ENCODE measurements around a stretch of chr15.

DNA sequence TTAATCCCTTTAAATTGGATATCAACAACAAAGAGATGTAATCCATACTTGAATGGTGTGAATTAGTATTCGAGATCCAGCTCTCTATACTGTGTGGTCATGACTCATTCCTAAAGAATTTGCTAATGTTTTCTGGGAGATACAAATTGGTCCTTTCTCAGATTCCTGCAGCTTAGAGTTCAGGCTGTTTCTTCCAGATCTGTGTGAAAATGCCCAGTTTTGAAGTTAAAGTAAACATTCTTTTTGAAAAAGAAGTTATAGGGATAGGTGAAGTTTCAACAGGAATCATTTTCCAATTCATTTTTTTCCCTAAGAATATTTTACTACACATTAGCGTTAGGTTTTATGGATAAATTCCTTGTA is 20.7 kb upstream of the APH1B start:
- PRO-cap, 3 experiments = no peak in any of the 3 experiments
- RAMPAGE, long total RNA, 2 experiments = no peak in any of the 2 experiments
- RRBS = no CpG with 5 or more reads among the region's 2 CpGs

- PRO-cap, 3 experiments = no peak in any of the 3 experiments
- RAMPAGE, long total RNA, 2 experiments = no peak in any of the 2 experiments
- RRBS = no CpG with 5 or more reads among the region's 5 CpGs
Measured at GRCh38 chr15:63308021-63308813, 30.8 kb downstream of the APH1B start.

DNA sequence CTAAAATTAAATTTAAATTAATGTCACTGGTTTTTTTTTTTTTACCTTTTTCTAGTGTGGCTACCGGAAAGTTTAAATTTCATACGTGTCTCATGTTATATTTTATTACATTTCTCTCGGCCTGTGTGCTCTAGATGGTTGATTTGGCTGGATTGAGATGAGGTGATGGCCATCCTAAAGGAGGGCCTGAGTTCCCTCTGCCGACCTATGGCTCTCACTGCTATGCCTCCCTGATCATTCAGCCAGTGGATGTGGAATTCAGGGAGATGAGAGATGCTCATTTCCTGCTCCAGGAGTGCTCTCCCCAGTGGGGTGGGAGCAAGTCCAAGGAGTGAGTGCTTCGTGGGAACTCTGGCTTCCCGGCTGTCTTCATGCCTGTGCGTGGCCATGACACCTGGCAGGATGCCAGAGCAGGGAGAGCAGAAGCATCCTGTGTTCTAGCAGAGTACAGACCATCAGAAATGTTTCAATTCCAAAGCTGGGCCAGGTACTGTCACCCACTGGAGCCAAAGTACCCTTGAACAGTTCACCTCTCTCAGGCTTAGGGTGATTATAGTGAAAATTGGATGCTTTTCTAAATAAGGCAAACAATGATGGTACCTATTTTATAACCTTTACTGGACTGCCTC is 45.1 kb downstream of the APH1B start:
- PRO-cap, 3 experiments = no peak in any of the 3 experiments
- RAMPAGE, long total RNA, 2 experiments = no peak in any of the 2 experiments
- RRBS = no CpG with 5 or more reads among the region's 7 CpGs

DNA sequence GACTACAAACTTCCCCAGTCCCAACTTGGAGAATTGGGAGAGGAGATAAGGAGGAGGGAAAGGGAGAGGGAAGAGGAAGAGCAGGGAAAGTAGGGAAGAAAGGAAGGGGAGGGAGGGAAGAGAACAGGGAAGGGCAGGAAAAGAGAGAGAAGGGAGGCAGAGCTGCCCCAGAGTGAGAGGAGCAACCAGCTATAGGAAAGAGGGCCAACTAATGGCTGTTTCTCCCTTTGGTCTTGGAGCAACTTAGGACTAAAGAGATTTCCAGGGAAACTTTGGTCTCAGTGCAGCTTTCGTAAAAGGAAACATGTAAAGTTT is 1.5 kb downstream of the CA12 start:
- PRO-cap, 3 experiments = no peak in any of the 3 experiments
- RAMPAGE, long total RNA, 2 experiments = no peak in any of the 2 experiments
- RRBS = no CpG with 5 or more reads among the region's 1 CpG

GRCh38 chr15:63473901-63474571 is 30.4 kb upstream of the USP3 start:
- PRO-cap, 3 experiments = peak in 1 of 3 experiments; most common minus-strand start chr15:63474122 (in 1)
- RAMPAGE, long total RNA, 2 experiments = no peak in any of the 2 experiments
- RRBS = no CpG with 5 or more reads among the region's 4 CpGs

- PRO-cap, 3 experiments = no peak in any of the 3 experiments
- RAMPAGE, long total RNA, 2 experiments = no peak in any of the 2 experiments
- RRBS = no CpG with 5 or more reads among the region's 6 CpGs
Measured at GRCh38 chr15:63476138-63476791, 28.1 kb upstream of the USP3 start.

DNA sequence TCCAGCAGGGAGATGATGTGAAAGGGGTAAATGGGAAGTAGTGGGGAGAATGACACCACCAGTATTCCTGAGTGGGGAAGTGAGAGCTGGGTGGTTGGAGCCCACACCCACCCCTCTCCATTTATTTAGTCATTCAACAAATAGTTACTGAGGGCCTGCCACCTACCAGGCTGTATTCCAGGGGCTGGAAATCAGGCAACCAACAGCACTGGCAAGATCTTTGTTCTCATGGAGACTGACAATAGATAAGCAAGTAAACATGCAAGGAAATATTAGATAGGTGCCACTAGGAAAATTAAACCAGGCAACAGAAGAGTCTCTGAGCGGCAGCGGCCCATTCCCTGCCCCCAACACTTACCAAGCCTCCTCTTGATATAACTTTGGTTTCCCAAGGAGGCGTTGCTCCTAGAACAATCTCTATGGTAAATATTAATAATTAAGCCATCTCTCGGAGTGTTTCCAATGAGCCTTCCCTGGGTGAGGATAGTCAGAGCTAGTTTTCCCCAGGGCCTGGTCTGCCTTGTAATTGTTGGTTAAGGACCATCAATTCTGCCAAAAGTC is 3.6 kb upstream of the USP3 start:
- PRO-cap, 3 experiments = no peak in any of the 3 experiments
- RAMPAGE, long total RNA, 2 experiments = no peak in any of the 2 experiments
- RRBS = no CpG with 5 or more reads among the region's 4 CpGs

- PRO-cap, 3 experiments = no peak in any of the 3 experiments
- RAMPAGE, long total RNA, 2 experiments = no peak in any of the 2 experiments
- RRBS = no CpG with 5 or more reads among the region's 5 CpGs
Measured at GRCh38 chr15:63544128-63544963, 40.0 kb downstream of the USP3 start.

DNA sequence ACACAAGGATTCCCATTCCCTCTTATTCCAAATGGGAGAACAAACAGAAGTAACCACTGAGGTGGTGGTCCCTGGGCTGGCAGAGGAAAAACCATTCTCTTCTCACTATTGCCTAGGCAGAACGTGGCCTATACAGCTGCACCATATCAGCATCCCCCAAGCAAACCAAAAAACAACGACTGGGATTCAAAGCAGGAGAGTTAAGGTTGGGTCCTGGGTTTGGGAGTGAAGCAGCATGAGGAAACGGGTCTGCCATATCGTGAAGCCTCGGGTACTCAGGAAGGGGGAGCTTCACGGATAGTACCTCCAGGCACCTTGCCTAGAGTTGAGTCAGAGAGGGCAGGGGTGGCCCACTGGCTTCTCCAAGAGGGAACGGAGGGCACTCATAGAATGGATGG is 1.2 kb upstream of the FBXL22 start:
- PRO-cap, 3 experiments = no peak in any of the 3 experiments
- RAMPAGE, long total RNA, 2 experiments = no peak in any of the 2 experiments
- RRBS = no CpG with 5 or more reads among the region's 7 CpGs

- PRO-cap, 3 experiments = peak in 3 of 3 experiments; most common minus-strand start chr15:63601645 (in 3)
- RAMPAGE, long total RNA, 2 experiments = no peak in any of the 2 experiments
- RRBS = no CpG with 5 or more reads among the region's 24 CpGs
Measured at GRCh38 chr15:63601487-63601855, 4.3 kb downstream of the FBXL22 start.

DNA sequence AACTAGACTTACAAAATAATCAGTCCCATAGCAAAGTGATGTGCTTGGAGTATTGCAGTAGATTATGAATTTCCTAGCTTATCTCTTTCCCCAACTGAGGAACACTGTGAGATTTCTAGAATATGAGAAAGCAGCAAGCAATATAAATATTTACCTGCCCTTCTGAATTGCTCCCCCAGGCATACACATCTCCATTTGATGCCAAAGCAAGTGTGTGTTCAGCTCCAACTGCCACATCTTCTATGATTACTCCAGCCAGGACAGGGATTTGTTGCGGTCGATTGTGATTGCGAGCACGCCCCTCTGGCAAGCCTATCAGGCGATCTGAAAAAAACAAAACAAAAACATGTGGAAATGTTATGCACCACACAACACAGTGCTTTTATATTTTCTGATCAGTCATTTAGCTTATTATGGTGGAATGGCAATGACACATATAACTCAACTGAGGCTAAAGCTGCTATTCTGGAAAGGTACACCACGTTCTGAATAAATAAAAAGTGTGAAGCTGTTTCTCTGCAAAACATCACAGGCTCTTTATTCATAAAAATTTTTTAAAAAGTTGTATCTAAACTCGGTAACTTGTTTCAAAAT is 33.2 kb downstream of the FBXL22 start:
- PRO-cap, 3 experiments = peak in 1 of 3 experiments; most common minus-strand start position 241 of the sequence (in 1)
- RAMPAGE, long total RNA, 2 experiments = no peak in any of the 2 experiments
- RRBS = no CpG with 5 or more reads among the region's 7 CpGs

DNA sequence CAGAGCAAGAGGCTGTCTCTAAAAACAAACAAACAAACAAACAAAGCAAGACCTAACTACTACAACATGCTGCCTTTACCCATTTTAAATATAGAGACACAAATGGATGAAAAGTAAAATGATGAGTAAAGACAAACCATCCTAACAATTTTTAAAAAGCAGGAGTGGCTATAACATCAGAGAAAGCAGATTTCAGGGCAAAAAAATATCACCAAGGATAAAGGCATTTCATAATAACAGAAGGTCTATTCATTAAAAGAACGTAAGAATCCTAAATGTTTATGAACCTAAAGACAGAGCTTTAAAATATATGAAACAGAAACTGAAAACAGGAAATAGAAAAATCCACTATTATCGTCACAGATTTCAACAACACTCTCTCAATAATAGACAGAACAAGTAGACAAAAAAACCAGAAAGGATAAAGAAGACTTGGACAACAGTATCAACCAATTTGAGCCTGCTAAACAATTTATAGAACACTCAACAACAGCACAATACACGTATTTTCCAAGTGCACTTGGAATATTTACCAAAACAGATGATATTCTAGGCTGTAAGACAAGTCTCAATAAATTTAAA is 71.4 kb downstream of the FBXL22 start:
- PRO-cap, 3 experiments = no peak in any of the 3 experiments
- RAMPAGE, long total RNA, 2 experiments = no peak in any of the 2 experiments
- RRBS = no CpG with 5 or more reads among the region's 3 CpGs

GRCh38 chr15:64006584-64007259 is 39.6 kb downstream of the DAPK2 start:
- PRO-cap, 3 experiments = no peak in any of the 3 experiments
- RAMPAGE, long total RNA, 2 experiments = no peak in any of the 2 experiments
- RRBS = no CpG with 5 or more reads among the region's 7 CpGs

DNA sequence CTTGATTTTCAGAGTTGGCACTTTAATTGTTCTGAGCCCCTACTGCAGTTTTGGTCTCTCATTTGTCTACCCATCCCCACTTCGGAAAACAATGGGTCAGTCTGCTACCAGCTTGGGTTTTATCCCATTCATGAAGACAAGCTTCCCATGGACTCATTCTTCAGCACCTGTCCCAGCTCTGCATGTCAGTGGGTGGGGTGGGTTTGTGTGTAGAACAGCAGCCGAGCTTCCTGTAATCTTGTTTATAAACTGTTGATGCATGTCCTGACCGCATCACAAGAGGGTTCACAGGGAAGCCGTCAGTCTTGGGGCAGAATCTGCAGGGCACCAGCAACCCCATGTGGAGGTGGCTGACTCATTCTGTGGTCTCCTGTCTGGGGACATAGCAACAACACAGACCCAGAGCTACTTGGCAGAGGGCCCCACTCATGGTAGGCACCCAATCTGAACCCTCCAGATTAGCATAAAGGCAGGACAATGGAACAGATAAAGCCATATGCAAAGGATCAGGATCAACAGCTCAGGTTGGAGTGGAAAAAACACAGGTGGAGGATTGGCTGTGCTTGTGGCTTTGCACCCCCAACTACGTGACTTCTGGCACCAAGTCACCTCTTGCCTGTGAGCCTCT is 35.6 kb downstream of the DAPK2 start:
- PRO-cap, 3 experiments = no peak in any of the 3 experiments
- RAMPAGE, long total RNA, 2 experiments = no peak in any of the 2 experiments
- RRBS = no CpG with 5 or more reads among the region's 5 CpGs

DNA sequence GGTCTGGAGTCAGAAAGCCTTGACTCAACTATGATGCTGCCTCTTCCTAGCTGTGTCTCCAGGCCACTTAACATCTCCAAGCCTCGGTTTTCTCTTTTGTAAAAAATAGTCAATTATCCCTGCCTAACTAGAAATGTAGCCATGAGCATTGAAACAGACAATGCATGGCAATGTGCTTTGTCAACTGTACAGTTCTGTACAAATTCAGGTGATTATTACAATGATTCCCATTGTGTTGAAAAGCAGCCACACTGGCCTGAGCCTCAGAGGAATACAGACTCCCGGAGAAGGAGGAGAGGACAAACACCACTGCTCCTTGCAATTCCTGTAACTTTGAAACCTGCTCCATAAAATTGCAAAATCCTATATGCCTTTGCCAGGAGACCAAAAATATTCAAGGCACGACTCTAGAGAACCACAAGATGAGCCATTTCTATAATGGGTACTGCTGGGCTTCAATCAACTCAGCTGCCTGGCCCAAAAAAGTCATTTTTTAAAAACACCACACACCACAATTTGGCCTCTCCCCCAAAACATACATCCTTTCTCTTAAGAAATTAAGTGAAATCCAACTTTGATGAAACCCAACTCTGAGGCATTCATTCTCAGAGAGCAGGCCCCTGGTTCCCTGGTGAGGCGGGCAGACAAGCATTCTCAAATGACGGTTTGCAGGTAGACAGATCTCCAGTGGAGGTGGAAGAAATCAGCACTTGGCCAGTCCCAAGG is 28.6 kb downstream of the DAPK2 start:
- PRO-cap, 3 experiments = no peak in any of the 3 experiments
- RAMPAGE, long total RNA, 2 experiments = no peak in any of the 2 experiments
- RRBS = no CpG with 5 or more reads among the region's 5 CpGs

DNA sequence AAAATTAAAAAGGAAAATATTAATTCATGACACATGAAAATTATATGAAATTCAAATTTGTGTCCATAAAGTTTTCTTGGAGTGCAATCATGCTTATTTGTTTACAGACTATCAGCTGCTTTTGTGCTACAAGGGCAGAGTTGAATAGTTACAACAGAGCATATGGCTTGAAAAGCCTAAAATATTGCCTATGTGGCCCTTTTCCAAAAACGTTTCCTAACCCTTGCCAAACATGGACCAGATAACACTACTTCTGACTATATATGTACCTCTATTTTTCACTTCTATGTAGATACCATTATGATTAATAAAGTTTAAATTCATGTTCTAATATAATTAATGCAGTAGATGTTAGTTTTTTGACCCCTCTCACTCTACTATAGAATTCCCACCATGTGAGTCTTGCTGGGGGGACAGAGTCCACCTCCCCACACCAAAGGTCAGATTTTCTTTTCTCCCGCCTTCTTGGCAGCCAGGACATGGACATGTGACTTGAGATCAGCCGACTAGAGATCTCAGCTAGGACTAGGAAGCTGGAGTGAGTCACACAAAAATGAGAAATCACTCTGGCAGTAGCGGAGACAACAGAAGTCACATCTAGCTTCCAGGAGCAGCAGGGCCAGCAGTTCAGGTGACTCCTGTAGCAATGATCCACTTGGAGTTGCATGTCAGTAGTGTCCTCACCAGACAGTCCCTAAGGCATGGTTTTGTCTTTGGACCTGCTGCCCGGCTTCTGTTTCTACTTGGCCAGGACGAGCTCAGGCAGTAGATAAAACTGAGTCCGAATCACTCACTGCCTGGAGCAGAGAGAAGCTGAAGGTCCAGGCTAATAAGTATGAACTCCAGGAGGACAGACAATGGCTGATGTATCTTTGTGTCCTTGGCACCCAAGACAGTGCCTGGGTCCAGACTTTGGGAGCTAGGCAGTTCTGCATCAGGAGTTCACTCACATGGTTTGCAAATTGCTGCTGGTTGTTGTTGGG is 22.4 kb downstream of the CIAO2A start:
- PRO-cap, 3 experiments = no peak in any of the 3 experiments
- RAMPAGE, long total RNA, 2 experiments = no peak in any of the 2 experiments
- RRBS = no CpG with 5 or more reads among the region's 7 CpGs

DNA sequence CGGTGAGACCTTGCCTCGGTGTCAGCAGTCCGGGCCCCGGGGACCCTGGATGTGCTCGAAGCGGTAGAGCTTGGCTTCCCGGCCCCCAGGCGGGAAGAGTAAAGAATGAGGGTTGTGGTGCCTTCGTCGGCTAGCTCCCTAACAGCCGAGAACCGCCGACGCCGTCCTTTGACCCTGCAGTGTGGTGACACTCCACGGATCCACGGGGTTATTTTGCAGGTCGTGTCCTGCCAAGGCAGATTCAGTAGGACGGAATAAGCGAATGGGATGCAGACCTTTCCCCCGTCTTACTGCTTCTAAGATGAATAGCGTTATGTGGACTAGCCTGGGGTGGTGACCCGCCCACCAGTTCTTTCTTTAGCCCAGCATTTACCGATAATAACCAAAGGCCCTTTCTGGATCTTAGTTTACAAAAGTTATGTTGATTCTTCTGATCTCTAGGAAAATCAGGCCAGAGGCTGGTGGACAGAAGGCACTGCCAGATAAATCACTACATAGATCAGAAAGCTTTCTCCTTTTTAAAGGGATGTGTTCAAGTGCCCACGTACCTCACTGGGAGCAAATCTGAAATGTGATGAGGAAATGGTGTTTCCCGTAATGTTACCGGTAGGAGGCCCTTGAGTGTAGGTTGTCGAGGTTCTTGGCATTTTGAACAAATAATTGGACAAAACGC is 620 bp downstream of the SNX1 start:
- PRO-cap, 3 experiments = no peak in any of the 3 experiments
- RAMPAGE, long total RNA, 2 experiments = no peak in any of the 2 experiments
- RRBS = 0% methylated on average over 3 of the region's 29 CpGs

GRCh38 chr15:64197387-64198020 is 34.7 kb upstream of the PPIB start:
- PRO-cap, 3 experiments = no peak in any of the 3 experiments
- RAMPAGE, long total RNA, 2 experiments = no peak in any of the 2 experiments
- RRBS = no CpG with 5 or more reads among the region's 2 CpGs

DNA sequence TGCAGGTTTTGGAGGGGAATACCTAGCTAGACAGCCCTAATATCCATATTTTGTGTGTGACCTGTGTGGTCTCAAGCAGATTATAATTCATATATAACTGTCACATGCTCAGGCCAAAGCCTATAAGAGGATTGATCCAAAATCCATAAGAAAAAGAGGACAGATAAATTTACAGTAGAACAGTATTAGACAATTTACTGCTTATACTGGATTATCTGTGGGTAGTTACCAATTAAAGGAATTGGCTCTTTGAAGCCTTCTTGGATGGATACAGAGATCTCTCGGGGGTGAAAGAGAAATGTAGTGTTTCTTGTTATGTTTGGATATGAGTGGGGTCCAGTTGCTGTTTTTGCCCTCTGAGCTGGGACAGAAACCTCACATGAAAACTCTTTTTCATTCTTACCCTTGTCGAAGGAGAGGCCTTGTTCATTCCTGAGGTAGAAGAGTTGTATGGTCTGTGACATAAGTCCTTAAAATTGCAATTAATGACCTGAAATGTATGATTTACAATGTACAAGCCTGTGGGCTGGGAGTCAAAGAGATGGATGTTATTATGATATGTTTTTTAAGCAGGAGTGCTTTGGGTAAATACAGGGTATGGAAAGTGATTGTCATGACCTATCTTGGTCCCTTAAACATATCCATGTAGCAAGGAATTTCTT is 32.7 kb downstream of the ZNF609 start:
- PRO-cap, 3 experiments = no peak in any of the 3 experiments
- RAMPAGE, long total RNA, 2 experiments = no peak in any of the 2 experiments
- RRBS = no CpG with 5 or more reads among the region's 2 CpGs

DNA sequence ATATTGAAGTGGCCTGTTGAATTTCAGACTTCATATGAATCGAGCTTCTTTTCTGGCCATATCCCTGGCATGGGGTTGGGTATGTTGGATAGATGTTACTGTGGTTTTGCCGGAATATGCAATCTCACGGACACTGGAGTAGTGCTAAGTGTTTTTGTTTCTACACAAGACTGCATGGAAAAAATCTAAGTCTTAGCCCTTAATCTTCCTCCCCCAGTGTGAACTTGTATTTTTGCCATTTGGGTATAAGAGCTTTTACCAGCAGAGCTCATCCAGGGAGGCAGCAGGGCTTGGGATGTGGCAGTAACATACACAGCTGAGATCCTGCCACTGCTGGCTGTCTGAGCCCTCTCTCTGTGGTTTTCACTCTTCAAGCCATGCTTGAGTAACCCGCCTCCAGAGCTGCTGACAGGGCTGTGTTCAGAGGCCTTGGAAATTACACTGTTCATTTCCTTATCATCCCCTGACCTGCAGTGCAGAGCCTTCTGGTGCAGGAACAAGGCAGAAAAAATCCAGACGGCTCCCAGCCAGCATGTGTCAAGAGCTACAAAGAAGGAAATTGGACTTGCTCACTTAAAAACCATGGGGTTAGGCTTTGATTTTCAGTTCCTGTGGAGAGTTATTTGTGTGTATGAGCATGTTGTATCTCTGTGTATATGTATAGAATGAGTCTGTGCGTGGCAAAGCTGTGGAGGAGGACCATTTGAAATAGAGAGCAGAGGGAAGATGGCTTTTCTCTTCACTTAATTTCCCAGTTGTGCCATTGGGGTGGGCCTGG is 46.9 kb downstream of the ZNF609 start:
- PRO-cap, 3 experiments = peak in 2 of 3 experiments; most common plus-strand start position 473 of the sequence (in 1); most common minus-strand start position 383 of the sequence (in 1)
- RAMPAGE, long total RNA, 2 experiments = no peak in any of the 2 experiments
- RRBS = no CpG with 5 or more reads among the region's 6 CpGs